Skeletal muscle cell (primary cell): ENCODE results near the gene FABP2.

- RRBS = no CpG with 5 or more reads among the region's 4 CpGs
These were observed 16.9 kb downstream of the UGT8 start for GRCh38 chr4:114615405-114615923.

DNA sequence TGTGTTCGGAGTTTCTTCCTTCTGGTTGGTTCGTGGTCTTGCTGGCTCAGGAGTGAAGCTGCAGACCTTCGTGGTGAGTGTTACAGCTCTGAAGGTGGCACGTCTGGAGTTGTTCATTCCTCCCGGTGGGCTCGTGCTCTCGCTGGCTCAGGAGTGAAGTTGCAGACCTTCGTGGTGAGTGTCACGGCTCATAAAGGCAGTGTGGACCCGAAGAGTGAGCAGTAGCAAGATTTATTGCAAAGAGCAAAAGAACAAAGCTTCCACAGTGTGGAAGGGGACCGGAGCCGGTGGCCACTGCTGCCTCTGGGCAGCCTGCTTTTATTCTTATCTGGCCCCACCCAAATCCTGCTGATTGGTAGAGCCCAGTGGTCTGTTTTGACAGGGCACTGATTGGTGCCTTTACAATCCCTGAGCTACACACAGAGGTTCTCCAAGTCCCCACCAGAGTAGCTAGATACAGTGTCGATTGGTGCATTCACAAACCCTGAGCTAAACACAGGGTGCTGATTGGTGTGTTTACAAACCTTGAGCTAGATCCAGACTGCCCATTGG lies 65.4 kb upstream of the NDST4 start:
- RRBS = no CpG with 5 or more reads among the region's 13 CpGs

- RRBS = no CpG with 5 or more reads among the region's 1 CpG
These were observed 85.0 kb downstream of the NDST3 start for GRCh38 chr4:118119229-118119769.

- RRBS = no CpG with 5 or more reads among the region's 6 CpGs
These were observed 74.8 kb downstream of the PRSS12 start for GRCh38 chr4:118278029-118278285.

GRCh38 chr4:118282219-118283361 lies 70.2 kb downstream of the PRSS12 start:
- RRBS = no CpG with 5 or more reads among the region's 8 CpGs

- RRBS = no CpG with 5 or more reads among the region's 3 CpGs
These were observed 60.8 kb downstream of the METTL14 start for GRCh38 chr4:118745892-118746495.

DNA sequence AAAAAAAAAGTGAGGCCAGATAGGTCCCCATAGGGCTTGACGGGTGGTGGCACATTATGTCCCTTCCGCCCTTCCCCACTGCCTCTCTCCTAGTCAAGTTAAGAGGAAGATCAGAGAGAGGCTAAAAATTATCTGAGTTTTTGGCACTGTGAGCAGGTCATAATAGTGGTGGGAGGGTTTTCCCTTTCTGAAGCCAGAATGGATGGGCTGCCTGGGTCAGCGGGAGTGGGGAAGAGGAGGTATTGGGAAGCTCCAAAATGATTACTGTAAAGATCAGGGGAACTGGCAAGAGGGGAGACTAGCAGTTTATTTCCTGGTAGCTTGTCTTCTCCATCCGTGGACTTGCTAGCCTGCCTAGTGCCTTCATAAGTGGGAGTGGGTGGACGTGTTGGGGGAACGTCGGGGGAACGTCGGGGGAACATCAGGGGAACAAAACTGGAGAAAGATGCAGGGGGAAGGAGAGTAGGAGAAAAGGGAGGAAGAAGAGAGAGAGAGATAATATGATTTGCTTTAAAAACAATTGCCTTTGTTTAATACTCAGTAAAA lies 5.6 kb downstream of the SYNPO2 start:
- RRBS = no CpG with 5 or more reads among the region's 9 CpGs

GRCh38 chr4:118954119-118954665 lies 65.5 kb downstream of the SYNPO2 start:
- RRBS = no CpG with 5 or more reads among the region's 3 CpGs

DNA sequence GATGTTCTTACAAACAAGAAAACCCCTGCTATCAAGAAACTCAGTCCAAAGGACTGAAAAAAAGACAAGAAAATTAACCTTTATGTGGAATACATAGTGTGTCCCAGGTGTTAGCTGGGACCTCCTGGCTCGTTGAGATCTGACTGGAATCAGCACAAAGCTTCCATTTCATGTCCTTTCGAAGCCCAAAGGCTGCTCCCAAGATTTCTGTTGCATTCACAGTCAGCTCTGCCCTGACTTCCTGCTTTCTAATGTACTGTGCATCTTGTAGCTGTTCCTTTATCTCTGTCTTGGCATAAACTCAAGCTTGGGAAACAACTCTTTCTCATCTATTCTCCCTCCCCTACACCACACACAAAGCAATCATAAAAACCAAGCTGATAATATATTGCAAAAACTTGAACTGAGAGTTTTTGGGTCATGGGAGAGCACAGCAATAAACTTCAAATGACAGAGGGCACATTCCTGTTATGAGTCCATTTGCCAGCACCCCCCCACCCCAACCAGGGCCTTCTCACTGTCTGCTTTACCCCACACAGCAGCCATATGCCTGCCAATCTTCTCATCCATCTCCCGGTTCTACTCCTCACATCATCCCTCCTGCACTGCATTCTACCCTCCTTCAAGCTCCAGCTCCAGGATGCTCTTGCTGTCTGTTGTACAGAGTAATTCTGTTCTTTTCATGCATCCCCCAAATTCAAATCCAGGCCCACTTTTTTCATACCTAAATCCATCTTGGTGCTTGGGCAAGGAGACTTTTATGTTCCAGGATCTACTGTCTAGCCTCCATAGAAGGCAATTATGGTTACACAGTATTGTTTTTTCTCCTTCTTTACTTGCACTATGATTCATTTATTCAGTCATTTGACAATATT lies 76.4 kb downstream of the SYNPO2 start:
- RRBS = no CpG with 5 or more reads among the region's 3 CpGs

DNA sequence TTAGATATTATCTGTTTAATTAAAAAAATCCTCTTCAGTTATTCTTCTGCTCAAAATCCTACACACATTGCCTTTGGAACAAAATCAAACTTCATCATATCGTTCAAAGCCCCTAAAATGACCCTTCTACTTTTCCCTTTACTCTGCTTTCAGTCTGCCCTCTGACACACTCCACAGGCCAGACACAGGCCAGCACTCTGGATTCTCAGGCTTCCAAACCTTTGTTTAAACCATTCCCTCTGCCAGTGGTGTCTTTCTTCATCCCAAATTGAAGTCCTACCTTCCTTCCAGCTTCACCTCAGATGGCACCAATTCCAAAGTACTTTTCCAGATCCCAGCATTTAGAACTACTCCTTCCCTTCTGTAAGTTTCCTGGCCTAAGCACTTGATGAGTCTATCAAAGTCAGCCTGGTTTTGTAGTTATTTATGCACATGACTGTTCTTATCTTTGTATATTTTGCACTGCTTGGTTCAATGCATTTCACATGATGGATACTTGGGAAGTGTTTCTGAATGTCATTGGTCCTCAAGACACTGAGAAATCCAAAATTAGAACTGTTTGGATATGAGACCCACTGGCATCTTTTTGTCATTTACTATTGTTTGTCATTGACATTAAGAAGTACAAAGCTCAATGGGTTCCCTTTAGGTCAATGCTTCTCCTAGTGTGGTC lies 95.8 kb downstream of the SYNPO2 start:
- RRBS = no CpG with 5 or more reads among the region's 1 CpG

GRCh38 chr4:118988923-118989821 lies 100.5 kb downstream of the SYNPO2 start:
- RRBS = no CpG with 5 or more reads among the region's 4 CpGs

DNA sequence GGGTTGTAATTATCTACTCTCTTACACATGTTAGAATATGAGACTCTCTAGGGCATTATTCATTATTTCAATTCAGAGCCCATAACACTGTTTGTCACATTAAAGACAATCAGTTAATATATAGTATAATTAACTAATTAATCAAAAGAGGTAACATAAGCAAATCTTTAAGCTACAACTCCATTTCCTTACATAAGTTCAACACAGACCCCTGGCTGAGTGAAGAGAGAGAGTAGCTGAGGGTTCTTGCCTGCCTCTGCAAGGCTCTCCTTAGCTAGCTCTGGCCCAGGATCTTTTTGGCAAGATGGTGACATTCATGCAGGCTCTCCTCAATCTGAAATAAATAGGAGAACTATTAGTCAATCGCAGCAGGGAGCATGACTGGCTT lies 122.0 kb downstream of the SYNPO2 start:
- RRBS = no CpG with 5 or more reads among the region's 1 CpG

DNA sequence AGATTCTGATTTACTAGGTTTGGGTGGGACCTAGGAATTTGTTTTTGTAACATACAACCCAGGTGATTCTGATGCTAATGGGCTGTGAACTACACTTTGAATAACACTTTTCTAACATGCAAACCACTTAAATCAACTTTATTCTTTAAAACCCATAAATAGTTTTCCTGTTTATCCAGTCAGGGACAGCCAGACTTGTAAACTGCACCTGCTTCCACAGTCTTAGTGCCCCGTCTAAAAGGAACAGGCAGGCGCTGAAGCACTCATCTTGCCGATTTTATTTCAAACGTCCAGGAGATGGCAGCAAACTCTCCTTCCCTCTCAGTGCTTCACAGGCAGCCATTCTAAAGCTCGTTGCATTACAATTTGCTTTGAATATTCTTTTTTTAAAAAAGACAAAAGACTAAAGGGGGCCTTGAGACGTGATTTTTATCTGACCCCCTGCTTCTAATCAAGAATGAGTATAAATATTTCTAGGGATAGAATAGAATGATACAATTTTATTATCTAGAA lies 93.7 kb upstream of the MYOZ2 start:
- RRBS = no CpG with 5 or more reads among the region's 6 CpGs

- RRBS = no CpG with 5 or more reads among the region's 3 CpGs
These were observed 976 bp downstream of the MYOZ2 start for GRCh38 chr4:119136567-119137049.

DNA sequence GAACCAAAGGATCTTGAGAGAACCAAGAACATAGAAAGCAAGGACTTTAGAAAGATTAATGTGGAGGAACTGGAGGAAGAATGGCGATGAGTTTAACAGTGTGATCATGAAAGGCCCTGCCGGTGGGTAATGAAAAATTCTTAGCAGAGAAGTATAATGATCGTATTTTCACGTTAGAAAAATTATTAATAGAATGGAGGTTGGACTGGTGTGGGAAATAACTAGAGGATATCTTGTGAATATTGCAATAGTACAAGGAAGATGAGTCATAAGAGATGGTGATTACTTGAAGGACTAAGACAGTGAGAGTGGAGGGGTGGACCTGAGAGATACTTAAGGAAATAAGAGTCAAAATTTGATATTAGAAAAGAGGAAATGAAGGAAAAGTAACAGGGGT lies 1.8 kb upstream of the USP53 start:
- RRBS = no CpG with 5 or more reads among the region's 4 CpGs

- RRBS = no CpG with 5 or more reads among the region's 3 CpGs
These were observed 21.2 kb downstream of the USP53 start for GRCh38 chr4:119233754-119234108.

DNA sequence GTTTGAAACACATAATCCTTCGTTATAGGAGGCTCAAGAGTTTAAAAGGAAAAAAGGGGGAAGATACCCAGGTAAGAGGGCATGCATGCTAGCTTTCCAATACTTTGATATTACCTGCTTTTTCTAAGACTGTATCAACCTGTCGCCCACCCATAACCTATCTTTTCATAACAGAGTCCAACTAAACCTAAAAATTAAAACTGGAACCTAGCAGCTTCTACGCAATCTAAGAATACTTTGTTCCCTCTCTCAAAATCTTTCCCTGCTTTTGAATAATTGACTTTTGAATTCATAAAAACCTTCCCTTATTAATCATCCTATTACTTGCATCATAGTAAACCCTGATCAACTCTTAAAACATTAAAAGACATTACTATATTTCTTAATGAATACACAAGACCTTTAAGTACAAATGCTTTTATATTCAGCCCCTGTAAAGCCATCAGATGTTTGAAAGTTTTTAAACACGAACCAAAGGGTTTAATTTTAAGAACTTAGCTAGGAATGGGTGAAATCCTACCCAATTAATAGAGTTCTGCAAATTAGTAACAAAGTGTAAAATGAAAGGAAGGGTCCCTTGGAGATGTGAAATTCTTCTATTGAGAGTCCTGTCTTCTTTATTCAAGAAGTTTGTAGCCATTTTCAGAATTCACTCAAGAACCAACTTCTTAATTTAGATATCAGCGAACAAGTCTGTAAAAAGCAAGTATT lies 2.2 kb downstream of the C4orf3 start:
- RRBS = no CpG with 5 or more reads among the region's 5 CpGs

- RRBS = no CpG with 5 or more reads among the region's 3 CpGs
These were observed at the start of gene FABP2 for GRCh38 chr4:119321851-119322211. TSS of gene FABP2 (minus strand) at chr4:119322138.

- RRBS = no CpG with 5 or more reads among the region's 11 CpGs
These were observed 2.2 kb downstream of the PDE5A start for GRCh38 chr4:119626387-119626835.